Osteocyte (in vitro differentiated cells): Measurements from ENCODE around the genes CWC15 and CCDC82.

- PRO-cap: no peak
Observed at GRCh38 chr11:94876600-94877248, 96.6 kb downstream of the CWC15 start.

DNA sequence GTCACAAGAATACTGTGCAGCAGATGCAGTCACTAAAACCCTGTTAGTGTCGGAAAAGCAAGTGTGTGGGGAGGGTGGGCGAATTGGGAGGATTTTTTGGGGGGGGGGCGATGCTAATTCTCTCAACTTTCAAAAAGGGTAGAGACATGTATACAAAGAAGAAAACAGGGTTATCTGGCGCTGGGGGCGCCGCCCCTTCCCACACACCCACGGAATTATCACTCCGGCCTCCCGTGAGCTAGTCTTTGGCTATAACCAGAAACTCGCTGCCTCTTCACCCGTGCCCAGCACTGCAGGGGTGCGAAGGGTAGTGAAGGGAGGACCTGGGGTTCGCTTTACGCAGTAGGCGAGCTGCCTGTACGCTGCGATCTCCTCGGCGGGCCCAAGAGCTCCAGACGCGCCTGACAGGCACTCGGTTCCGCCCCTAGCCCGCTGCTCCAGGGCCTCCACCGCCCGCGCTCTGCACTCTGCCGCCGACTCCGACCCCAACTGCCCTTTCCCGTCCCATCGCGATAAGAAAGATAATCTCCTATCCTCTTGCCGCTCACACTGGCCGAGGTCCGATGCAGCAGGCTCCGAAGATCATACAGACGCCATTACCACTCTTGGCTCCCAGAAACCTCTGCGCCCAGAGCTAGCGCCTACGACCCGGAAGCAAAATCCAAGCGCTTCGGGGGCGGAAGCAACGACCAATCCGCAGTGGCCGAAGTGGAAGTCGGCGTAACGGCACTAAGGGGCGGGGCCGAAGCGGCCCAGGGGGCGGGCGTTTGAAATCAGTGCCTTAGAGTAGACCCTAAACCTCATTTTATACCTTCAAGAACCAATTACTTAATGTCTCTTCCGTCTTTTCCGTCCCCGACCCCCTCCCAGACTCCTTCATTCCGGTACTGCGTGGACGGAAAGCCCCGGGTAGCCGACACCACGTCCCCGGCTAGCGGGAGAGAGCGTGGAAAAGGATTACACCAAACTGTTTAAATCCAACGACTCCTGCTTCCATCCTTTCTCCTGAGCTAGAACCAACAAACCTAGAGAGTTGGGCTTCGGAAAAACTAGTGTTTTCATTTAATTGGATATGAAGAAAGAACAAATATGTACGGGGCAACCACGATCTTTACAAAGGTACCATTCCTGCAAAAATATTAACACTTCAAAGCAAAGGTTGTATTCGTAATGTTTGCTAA is at the start of gene CWC15:
CWC15 (minus strand) TSS at position 607 of the 1,181 bp plus-strand sequence.
- PRO-cap: bidirectional peak, plus-strand start at position 732 of the sequence, minus-strand start at position 616 of the sequence

- PRO-cap: no peak
Observed at GRCh38 chr11:95082306-95082972, 7.2 kb upstream of the ENDOD1 start.

DNA sequence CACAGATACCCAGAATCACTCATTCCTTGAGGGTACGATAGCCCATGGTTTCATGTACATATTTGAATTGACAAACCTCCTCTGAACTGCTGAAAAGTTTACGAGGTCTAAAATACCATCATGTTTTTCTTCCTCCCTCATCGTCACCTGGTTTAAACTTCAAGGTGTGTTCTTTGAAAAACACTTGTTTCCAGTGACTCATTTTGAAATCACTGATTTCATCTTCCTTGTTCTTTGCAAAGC is 100.8 kb downstream of the FAM76B start:
- PRO-cap: no peak

DNA sequence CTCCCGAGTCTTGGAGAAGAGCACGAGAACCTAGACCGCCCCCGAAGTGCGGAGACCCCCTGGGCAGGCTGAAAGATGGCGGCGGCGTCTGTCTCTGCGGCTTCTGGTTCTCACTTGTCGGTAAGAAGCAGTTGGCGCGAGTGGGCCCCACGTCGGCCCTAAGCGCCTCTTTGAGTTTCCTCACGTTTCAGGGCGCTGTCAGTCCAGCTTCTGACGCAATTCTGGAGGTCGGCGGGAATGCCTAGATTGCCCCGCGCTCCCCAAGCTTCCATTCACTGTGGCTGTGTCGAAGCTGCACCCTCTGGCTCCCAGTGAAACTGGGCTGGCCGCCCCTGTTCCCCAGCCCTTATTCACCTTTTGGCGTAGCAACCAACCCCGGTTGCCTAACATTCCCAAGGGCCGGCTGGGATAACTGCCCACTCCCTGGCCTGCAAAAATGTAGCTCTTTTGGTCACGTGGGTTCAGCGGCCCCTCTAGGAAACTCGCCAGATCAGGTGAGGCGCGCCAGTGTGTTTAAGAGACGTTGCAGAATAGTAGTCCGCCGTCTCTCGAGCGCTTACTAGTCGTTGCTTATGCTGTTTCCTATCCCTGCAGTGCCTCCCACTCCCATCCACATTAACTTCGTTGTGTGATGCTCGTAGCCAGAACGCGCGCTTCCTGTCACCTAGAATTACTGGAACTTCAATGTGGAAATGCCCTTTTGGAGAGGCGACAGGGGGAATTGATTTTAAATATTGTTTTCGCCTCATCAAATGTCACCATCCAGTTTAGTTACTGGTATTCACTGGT is 520 bp downstream of the CEP57 start:
- PRO-cap: bidirectional peak, plus-strand start at position 504 of the sequence, minus-strand start at position 319 of the sequence; unidirectional peak, minus-strand start at position 630 of the sequence

GRCh38 chr11:95900754-95901205 is 23.1 kb downstream of the MTMR2 start:
- PRO-cap: no peak

- PRO-cap: no peak
Observed at GRCh38 chr11:96037479-96038030, 113.6 kb upstream of the MTMR2 start.

GRCh38 chr11:96045723-96046543 is 122.0 kb upstream of the MTMR2 start:
- PRO-cap: no peak

- PRO-cap: no peak
Observed at GRCh38 chr11:96105432-96105980, 181.6 kb upstream of the MTMR2 start.

GRCh38 chr11:96143381-96143918 is 199.5 kb downstream of the MAML2 start:
- PRO-cap: no peak

GRCh38 chr11:96218114-96218589 is 124.8 kb downstream of the MAML2 start:
- PRO-cap: no peak

GRCh38 chr11:96242369-96243079 is 100.5 kb downstream of the MAML2 start:
- PRO-cap: no peak

DNA sequence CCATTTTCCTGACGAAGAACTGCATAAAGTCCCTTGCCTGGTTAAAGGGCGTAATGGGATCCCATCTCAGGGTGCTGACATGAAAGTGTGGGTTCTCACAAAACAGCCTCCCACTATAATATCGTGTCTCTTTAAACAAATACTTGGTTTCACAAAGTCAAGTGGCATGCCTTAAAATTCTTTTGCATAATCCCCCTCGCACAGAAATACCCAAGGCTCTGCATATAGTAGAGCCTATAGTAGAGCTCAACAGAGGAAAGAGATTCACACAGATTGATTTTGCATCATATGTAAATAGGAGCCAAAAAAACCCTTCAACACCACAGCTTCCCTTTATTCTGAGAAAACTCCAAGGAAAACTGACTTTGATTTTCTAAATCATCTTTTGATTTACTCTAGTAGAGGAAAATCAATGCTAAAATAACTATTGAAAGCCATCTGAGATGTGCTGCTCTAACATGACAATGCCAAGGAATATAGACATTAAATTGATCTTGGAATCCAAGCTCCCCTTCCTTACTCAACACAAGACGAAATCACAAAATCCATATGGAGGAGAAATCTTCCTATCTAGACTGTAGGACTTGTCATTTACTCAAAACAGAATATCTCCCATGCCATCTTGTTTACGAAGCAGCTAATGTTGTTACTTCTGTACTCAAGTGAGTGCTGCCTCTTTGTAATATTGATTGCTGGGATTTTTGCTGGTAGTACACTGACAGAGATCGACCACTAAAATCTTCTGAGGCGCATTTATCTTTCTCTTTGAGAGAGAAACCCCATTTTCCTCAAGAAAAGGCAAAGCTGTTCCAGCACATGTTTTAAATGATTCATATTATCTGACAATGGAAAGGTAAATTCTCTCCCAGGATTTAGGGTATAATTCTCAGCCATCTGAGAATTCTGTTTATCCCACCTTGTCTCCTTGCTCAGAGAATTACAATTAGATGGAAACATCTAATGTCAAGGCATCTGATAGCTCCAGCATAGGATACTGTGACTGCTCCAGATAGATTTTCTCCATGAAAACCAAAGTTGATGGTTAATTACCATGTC is 89.8 kb downstream of the MAML2 start:
- PRO-cap: no peak

- PRO-cap: no peak
Observed at GRCh38 chr11:96253929-96254657, 88.9 kb downstream of the MAML2 start.

GRCh38 chr11:96258620-96259186 is 84.3 kb downstream of the MAML2 start:
- PRO-cap: no peak

DNA sequence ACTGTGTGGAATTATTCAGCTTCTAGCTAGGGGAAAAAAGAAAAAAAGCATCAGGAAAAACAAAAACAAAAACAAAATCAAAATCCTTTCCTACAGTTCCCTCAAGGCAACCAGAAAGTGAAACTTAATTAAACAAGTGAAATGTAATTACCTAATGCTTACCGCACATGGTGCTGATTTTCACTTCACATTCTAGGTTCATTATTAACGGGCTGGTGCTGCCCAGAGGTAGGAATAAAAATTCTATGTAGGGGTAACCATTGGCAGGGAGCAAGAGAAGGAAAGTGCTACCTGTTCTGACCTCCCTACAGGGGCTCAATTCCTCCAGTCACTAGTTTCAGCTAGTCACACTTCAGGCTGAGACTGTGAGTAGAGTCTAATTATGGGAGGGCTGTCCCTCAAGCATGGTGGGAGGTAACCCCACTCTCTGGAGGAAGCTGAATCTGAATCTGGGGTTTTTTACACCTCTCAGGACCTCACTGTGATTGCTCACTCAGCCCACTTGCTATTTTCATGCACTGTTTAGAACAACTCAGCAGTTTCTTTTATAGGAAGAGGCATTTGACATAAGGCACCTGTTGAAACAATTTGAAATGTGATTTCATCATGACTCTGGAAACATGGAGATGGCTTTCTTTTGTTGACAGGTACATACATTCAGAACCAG is 75.5 kb downstream of the MAML2 start:
- PRO-cap: no peak

DNA sequence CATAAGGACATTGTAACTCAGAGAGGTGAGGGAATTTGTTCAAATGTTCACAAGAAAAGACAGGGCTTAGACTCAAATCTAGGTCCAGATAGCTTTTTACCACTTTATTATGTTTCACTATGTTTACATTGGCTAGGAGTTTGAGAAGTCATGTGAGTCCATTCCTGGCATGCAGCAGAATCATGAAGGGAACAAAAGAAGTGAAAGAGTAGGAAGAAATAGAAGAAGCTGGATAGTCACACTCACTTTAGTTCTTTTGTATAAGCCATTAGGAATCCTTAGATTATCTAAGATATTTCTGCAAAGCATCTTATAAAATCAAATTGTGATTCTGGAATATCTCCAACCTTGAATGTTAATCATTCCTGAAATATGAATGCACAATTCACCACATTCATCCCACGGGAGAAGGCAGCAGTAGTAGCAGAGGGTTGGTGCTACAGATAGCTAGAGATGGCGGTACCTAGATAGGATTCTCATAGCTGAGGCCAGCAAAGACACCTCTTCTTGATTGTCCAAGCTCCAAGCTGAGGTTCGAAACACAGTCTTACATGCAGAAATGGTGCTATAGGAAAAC is 31.8 kb downstream of the MAML2 start:
- PRO-cap: no peak

DNA sequence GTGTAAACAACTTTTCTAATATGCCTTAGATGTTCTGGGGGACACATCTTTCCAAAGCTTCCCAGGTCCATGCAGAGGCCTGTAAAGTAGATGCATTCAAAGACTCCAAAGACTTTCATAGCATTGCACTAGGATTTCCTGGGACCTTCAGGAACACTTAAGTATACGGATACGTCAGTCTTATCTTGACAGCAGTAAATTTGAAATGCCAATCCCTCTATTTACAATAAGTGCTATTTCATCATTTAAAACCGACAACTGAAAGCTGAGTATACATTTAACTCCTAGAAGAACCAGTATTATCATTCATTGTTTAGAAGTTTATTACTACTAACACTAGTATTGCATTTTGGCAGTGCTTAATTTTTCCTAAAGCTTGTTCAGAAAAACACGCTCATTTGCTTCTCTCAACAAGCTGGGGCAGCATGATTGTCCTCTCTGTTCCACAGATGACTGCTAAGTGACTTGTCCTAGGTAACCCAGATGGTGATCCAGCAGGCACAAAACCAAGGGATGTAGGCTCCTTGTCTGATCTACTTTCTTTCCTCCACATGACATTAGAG is 5.5 kb downstream of the MAML2 start:
- PRO-cap: no peak

DNA sequence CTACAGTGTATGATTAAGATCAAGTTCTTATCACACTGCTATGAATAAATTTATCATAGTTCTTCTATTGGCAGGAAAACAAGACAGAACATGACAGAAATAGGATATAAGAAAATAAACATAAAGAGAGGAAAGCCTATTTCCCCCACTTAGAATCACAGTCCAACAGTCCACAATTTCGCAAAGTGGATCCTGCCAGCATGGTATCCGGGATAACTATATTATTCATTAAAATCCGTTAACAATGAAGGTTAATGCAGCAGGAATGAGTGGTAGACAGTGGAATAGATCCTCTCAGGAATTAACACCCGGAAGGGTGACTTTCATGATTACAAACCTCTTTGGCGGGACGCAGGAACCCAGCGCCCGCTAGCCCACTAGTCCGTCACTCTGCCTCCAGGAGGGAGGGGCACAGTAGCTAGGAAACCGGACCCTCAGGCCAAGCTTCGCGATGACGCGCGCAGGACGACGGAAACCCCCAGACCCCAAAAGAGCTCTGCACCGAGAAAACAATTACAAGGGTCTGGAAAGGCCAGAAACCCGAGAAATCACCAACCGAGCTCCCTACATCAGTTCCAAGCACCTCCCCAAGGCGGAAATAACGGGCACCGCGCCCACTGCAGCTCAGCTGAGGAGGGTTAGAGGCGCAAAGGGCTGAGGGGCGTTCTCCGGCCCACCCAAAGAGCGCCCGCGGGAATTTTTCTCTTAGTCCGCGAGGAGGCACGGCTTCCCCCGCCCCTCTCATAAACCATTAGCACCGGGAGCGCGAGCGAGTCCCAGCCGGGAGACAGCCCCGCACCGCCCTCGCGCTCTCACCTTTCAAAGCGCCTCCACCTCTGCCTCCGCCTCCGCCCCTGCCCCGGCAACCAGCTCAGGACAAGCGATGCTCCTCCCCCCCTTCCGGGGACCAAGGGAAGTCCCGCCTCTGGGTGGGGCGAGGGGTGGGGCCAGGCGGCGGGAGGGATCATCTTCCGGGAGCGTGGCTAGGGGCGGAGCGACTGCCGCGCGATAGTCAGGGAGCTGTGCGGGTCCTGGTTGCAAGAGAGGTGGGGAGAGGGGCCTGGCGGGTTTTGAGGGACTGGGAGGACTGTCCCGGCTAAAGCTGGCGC is at the start of gene CCDC82:
CCDC82 (minus strand) TSS at position 885 of the 1,109 bp plus-strand sequence.
- PRO-cap: bidirectional peak, plus-strand start at position 451 of the sequence, minus-strand start at position 392 of the sequence; bidirectional peak, plus-strand start at position 986 of the sequence, minus-strand start at position 838 of the sequence

- PRO-cap: no peak
Observed at GRCh38 chr11:100727351-100727778, 40.3 kb downstream of the ARHGAP42 start.